Ovary (tissue), 7 donors: ENCODE measurements around a stretch of chr10.

GRCh38 chr10:89338884-89340257 lies 11.6 kb downstream of the IFIT3 start:
- PRO-cap, 7 experiments = no peak in any of the 7 experiments
- RAMPAGE, long total RNA, 2 experiments = no peak in any of the 2 experiments

DNA sequence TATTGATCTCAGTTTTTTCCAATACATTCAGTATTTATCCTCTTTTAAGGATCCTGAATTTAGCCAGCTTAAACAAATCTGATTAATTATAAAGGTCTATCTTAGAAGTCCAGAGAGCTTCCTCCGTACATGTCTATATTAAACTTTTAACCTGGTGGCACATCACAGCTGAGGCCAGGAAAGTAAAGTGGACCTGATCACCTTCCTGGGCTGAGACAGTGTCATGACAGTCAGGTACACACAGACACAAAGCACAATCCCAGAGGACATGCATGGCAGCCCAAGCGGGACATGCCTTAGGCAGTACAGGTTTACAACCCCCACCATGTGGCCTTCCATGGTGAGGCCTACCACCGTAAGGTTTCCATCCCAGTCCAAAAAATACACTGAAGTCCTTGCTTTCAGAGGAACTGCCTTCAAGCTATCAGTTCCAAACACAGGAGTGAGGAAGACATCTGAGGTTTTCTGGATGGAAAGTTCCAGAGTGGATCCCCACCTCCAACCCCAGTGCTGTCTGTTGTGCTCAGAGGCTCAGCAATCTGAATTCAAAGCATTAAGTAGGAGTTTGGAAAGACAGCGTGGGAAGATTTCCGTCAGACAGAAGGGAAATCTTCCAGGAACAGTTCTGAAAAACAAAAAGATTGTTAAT lies 19.9 kb downstream of the IFIT3 start:
- PRO-cap, 7 experiments = no peak in any of the 7 experiments
- RAMPAGE, long total RNA, 2 experiments = no peak in any of the 2 experiments

GRCh38 chr10:89369149-89369516 lies 8.7 kb upstream of the IFIT1B start:
- PRO-cap, 7 experiments = no peak in any of the 7 experiments
- RAMPAGE, long total RNA, 2 experiments = no peak in any of the 2 experiments

DNA sequence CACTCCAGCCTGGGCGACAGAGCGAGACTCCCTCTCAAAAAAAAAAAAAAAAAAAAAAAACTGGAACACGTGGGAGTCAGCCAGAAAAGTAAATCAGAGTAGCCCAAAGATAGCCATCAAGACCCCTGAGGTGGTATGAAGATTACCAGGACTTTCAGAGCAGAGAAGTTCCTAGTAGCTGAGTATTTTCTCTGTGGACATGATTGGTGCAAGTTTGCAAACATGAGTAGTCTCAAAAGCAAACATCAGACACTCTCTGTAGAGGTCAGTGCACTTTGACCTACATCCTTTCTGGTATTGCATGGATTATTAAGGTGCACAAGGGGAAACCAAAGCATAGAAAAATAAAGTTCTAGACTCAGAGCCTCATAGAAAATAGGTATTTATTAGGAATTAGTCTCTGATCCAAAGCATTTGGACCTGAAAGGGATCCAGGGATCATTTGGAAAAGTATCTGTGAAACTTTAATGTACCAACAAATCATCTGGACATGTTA lies 4.5 kb upstream of the IFIT1B start:
- PRO-cap, 7 experiments = no peak in any of the 7 experiments
- RAMPAGE, long total RNA, 2 experiments = no peak in any of the 2 experiments

- PRO-cap, 7 experiments = peak in 2 of 7 experiments; most common plus-strand start chr10:89393246 (in 1); most common minus-strand start chr10:89393252 (in 2)
- RAMPAGE, long total RNA, 2 experiments = no peak in any of the 2 experiments
Observed at GRCh38 chr10:89392831-89393598, 592 bp downstream of the IFIT1 start.

DNA sequence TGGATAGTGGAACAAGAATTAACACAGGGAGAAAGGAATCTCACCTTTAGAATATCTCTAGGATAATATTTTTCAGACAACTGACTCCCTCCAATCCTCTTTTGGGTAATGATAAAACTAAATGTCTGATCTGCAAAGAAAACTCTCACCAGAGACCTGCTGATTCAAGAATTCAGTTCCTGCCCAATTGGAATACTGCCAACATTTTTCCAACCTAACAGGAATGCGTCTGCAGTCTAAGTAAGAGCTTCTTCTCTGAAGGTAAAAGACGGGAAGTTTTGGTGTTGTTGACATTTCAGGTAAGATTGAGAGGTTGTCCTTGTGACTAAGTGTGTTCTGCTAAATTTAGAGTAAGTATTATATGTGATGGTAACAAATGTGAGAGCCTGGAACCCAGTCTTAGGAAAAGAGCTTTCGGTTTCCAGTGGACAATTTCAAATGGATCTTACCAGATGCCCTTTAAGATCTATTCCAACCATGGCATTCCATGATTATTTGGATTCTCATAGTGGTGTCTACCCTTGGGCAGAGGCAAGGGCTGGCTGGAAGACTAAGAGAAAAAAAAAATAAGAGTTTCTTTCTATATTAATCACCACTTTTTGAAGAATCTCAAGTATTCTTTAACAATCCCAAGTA lies 17.7 kb downstream of the IFIT5 start:
- PRO-cap, 7 experiments = no peak in any of the 7 experiments
- RAMPAGE, long total RNA, 2 experiments = no peak in any of the 2 experiments

GRCh38 chr10:89602840-89603478 lies 42.1 kb downstream of the PANK1 start:
- PRO-cap, 7 experiments = no peak in any of the 7 experiments
- RAMPAGE, long total RNA, 2 experiments = no peak in any of the 2 experiments

DNA sequence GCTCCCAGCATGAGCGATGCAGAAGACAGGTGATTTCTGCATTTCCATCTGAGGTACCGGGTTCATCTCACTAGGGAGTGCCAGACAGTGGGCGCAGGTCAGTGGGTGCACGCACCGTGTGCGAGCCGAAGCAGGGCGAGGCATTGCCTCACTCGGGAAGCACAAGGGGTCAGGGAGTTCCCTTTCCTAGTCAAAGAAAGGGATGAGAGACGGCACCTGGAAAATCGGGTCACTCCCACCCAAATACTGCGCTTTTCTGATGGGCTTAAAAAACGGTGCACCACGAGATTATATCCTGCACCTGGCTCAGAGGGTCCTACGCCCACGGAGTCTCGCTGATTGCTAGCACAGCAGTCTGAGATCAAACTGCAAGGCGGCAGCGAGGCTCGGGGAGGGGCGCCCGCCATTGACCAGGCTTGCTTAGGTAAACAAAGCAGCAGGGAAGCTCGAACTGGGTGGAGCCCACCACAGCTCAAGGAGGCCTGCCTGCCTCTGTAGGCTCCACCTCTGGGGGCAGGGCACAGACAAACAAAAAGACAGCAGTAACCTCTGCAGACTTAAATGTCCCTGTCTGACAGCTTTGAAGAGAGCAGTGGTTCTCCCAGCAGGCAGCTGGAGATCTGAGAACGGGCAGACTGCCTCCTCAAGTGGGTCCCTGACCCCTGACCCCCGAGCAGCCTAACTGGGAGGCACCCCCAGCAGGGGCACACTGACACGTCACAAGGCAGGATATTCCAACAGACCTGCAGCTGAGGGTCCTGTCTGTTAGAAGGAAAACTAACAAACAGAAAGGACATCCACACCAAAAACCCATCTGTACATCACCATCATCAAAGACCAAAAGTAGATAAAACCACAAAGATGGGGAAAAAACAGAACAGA lies 310.0 kb downstream of the KIF20B start:
- PRO-cap, 7 experiments = no peak in any of the 7 experiments
- RAMPAGE, long total RNA, 2 experiments = no peak in any of the 2 experiments

DNA sequence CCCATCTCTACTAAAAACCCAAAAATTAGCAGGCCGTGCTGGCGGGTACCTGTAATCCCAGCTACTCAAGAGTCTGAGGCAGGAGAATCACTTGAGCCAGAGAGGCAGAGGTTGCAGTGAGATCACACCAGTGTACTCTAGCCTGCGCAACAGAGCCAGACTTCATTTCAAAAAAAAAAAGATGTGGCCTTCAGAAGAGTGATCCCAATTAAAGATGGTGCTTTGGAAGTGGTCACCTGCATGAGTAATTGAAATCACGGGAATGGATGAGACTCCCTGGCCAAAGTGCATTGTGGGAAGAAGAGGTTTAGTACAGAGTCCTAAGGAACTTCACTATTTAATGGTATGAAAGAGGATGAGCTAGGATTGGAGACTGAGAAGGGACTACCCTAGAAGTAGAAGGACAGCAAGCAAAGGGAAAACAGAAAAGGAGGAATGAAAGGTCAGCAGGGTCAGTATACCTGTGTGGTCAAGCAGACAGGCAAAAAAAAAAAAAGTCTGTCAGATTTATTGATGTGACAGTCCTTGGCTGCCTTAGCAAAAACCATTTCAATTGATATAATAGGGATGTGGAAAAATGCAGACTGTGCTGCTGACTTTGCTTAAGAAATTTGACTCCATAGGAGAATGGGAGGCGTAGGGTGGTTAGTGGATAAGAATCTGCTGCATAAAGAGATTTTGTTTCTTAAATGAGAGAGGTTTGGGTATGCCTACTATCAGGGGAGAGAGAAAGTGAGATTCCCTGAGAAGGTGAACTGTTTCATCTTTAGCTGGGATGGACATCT lies 5.6 kb downstream of the RPP30 start:
- PRO-cap, 7 experiments = no peak in any of the 7 experiments
- RAMPAGE, long total RNA, 2 experiments = no peak in any of the 2 experiments

GRCh38 chr10:90960146-90961001 lies 39.5 kb upstream of the ANKRD1 start:
- PRO-cap, 7 experiments = no peak in any of the 7 experiments
- RAMPAGE, long total RNA, 2 experiments = no peak in any of the 2 experiments

DNA sequence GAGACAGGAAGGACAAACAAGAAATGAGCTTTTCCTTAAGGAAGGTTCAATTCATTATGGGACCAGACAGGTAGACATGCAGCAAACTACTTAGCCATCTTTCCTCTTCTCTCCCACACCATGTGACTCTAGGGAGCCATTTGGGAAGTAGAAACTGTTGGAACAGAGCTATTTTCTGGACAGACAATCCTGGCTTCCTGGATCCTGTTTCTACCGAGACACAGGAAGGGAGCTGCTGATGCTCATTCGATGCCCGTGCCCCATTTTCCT lies 46.0 kb upstream of the ANKRD1 start:
- PRO-cap, 7 experiments = no peak in any of the 7 experiments
- RAMPAGE, long total RNA, 2 experiments = no peak in any of the 2 experiments

- PRO-cap, 7 experiments = no peak in any of the 7 experiments
- RAMPAGE, long total RNA, 2 experiments = no peak in any of the 2 experiments
Observed at GRCh38 chr10:91193542-91193821, 27.0 kb upstream of the PCGF5 start.

GRCh38 chr10:91201825-91202104 lies 18.7 kb upstream of the PCGF5 start:
- PRO-cap, 7 experiments = no peak in any of the 7 experiments
- RAMPAGE, long total RNA, 2 experiments = no peak in any of the 2 experiments

- PRO-cap, 7 experiments = no peak in any of the 7 experiments
- RAMPAGE, long total RNA, 2 experiments = no peak in any of the 2 experiments
Observed at GRCh38 chr10:91244371-91244921, 24.0 kb downstream of the PCGF5 start.

DNA sequence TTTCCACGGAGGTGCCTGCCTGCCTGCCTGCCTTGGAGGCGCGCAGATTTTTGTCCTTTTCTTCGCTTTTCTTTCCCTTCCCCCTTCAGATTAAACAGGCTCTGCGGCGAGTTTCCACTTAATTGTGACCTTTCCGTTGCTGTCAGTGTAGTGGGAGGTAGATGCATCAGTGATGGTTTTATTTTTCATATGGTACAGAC lies 691 bp downstream of the HECTD2 start:
- PRO-cap, 7 experiments = peak in 7 of 7 experiments; most common minus-strand start position 152 of the sequence (in 5)
- RAMPAGE, long total RNA, 2 experiments = no peak in any of the 2 experiments

GRCh38 chr10:91526723-91527035 lies 106.2 kb downstream of the PPP1R3C start:
- PRO-cap, 7 experiments = no peak in any of the 7 experiments
- RAMPAGE, long total RNA, 2 experiments = no peak in any of the 2 experiments

DNA sequence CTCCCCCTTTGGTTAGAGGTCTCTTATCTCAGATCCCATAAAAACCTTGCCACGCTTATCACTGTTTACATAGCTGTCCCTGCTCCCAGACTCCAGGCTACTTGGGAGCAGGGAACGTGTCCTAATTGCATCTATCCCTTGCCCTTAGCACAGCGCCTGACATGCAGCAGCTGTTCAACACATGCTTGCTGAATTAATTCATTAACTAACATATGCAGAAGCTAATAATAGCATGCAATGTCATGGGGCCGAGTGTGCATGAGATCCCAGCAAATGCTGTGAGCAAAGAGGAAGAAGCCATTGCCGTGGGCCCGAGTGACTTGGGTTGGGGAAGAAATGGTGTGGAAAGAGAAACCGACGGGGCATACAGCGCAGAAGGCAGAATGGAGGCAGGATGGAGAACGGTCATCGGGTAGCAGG lies 41.4 kb downstream of the PPP1R3C start:
- PRO-cap, 7 experiments = peak in 3 of 7 experiments; most common plus-strand start position 272 of the sequence (in 3); most common minus-strand start position 103 of the sequence (in 1)
- RAMPAGE, long total RNA, 2 experiments = no peak in any of the 2 experiments

DNA sequence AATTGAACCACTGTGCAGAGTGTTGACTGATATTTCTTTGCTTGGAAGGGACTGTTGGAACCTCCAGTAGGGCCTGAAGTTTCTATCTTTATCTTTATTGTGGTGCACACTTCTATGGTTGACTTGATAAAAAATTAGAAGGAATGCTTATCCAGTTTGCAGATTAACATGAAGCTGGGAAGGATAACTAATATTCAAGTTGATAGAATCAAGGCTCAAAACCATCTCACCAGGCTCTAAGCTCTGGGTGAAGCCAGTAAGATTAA lies 26.2 kb downstream of the TNKS2 start:
- PRO-cap, 7 experiments = no peak in any of the 7 experiments
- RAMPAGE, long total RNA, 2 experiments = no peak in any of the 2 experiments

GRCh38 chr10:91886870-91887742 lies 22.2 kb downstream of the FGFBP3 start:
- PRO-cap, 7 experiments = peak in 7 of 7 experiments; most common plus-strand start chr10:91887427 (in 3); most common minus-strand start chr10:91887275 (in 4)
- RAMPAGE, long total RNA, 2 experiments = no peak in any of the 2 experiments

DNA sequence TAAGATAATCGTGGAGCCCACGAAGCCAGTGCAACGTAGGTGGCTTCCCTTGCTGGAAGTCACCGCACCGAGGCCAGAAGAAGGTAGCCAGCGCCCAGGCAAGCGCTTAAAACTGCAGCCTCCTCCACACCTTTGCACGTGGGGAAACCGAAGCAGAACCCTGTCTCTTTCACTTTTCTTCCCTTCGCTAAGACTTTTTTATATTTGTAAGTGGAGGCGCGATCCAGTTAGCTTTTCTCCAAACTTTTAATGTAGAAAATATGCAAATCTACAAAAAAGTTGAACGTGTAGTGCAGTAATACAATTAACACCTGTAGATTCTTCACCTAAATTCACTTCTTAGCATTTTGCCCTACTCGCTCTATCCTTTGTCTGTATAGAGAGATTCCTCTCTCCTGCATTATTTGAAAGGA lies 21.5 kb downstream of the FGFBP3 start:
- PRO-cap, 7 experiments = no peak in any of the 7 experiments
- RAMPAGE, long total RNA, 2 experiments = no peak in any of the 2 experiments